Colon Carcinoma Metastatic in the Lung (tissue), 2 donors: ENCODE measurements around a stretch of chr15.

DNA sequence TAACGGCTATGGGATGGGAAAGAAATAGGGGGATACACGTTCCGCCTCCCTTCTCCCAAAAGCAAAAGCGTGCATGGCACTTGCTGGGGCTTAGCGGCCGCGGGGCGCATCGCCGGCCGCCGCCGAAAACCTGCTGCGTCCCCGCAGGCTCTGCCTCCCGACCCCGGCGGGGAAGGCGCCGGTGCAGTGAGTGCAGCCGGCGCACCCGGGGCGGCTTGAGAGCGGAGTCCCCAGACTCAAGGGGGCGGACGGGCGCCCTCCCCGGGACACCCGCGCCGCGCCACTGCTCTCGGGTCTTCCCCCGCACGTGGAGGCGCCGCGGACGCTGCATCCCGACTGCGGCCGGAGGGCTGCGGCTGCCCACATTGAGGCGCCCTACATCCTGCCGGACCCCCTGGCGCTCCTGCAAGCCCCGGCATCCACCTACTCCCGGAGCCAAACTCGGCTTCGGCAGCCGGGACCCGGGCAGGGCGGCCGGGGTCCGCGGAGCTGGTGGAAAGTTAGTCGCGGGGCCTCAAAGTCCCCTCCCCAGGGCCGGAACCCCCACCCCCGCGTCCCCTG lies 480 bp downstream of the MEGF11 start:
- PRO-cap, 2 experiments, result no peak in any of the 2 experiments

- PRO-cap, 2 experiments, result no peak in any of the 2 experiments
Measured at GRCh38 chr15:66410436-66410957, 23.8 kb downstream of the MAP2K1 start.

GRCh38 chr15:66470524-66471043 lies 27.0 kb downstream of the SNAPC5 start:
- PRO-cap, 2 experiments, result no peak in any of the 2 experiments

DNA sequence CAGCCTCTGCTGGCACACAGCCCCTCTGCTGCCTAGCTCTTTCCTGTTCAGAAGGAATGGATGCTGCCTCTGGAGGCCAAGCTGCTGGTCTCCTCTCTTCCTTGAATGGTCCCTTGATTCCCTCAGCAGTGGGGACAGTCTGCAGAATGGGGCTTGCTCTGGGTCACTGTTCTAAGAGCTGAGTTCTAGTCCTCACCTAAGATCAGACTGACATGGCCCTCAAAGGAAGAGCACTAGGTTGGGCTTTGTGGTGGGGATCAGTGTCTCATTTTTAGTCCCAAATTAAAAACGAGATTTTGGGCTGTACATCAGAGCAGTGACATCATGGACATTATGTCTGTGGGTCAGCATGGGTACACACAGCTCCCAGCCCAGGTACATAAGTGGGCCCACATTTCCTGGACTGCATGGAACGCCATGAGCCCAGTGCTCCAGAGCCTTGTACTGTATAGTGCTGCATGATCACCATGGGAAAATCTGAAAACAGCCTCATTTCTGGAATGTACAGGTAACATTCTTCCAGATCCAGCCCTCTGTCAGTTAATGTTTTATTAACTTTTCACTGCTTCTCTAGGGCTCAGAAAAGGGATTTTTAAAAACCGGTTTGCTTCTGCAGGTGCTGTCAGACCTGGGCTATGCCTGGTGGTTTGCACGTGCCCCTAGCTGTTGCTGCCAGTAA lies 9.3 kb downstream of the SNAPC5 start:
- PRO-cap, 2 experiments, result no peak in any of the 2 experiments

DNA sequence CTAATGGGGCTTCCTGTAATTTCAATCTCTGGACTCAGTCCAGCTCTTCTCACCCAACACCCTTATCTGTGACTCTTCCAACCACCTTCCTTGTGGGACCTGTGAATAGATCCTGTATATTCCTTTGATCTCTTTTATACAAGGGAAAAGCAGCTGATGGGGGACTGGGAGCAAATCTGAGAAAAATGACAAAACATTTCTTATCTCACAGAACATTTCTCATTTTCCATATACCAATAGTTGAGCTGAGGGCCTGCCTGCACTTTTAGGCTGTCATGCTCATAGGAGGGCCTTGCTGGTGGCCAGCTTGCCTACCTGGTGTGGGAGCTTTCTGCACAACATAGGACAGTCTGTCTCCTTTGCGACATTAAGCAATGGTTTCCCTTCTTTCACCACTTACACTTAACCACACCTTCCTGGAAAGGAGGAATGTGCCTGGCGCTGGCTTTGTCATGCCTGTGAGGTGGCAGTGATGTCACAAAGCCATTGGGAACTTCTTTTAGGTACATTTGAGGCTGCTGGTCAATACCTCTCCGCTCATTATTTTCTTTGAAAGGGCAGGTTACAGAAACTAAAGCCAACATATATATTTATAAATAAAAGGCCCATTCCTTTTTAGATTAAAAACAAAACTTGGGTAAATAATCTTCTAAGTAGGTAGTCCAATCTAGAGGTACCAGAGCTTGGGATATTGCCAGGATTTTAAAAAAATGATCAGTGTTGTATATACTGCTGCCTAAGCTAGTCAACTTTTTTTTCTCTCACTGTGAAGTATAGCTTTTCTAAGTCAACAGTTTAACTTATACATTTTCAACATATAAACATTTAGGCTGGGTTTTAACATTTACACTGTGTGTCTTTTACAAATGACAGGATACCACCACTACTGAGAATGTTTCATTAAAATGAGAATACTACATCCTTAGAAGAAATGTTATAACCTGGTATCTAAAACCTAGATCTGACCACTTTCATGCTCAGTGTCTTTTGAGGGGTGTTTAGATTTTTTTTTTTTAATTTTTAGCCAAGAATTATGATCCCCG lies 5.6 kb downstream of the SNAPC5 start:
- PRO-cap, 2 experiments, result no peak in any of the 2 experiments

GRCh38 chr15:66618965-66619832 lies 53.4 kb upstream of the LCTL start:
- PRO-cap, 2 experiments, result no peak in any of the 2 experiments

GRCh38 chr15:66661064-66662278 lies 40.6 kb upstream of the SMAD6 start:
- PRO-cap, 2 experiments, result peak in 2 of 2 experiments; most common plus-strand start chr15:66661836 (in 2); most common minus-strand start chr15:66661502 (in 1)

- PRO-cap, 2 experiments, result no peak in any of the 2 experiments
Measured at GRCh38 chr15:66692801-66693248, 9.2 kb upstream of the SMAD6 start.

DNA sequence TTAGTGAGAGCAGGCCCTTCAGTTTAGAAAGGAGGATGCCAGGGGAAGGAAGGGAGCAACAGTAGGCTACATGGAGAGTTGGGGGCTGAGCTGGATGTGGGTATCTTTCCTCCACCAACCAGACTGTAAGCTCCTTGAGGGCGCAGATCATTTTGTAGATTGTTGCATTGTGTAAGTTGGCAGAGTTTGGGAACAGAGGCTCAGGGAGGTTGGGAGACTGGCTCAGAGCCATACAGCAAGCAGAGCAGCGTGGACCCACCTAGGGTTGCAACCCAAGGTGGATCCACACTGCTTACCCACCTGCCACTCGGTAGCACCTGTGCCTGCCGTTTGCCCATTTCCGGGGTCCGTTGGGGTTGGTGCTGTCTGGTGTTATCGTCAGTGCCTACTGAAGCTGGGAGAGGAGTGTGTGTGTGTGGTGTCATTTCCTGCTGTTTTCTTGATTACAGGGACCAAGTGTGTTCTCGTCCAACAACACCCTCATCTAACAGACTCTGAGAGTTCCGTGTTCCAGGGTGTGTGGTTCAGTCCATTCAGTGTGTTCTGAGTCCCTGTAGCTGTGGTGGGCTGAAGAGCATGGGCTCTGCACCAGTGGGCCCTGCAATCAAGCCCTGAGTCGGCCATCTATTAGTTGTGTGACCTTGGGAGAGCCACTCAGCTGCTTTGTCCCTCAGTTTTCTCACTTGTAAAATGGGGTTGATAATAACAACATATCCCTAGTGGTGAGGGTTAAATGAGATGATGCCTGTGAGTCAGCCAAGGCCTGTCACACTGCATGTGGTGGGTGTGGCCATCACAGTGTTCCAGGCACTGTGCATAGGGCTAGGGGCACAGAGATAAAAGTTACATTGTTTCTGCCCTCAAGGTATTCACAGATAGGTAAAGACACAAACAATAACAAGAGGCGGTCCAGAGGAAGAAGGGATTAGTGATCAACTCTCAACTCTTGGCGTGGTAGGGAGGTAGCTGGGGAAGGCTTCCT lies 19.2 kb downstream of the SMAD6 start:
- PRO-cap, 2 experiments, result no peak in any of the 2 experiments

- PRO-cap, 2 experiments, result no peak in any of the 2 experiments
Measured at GRCh38 chr15:66877729-66878477, 175.9 kb downstream of the SMAD6 start.

GRCh38 chr15:66993040-66993242 lies 72.5 kb upstream of the SMAD3 start:
- PRO-cap, 2 experiments, result no peak in any of the 2 experiments

DNA sequence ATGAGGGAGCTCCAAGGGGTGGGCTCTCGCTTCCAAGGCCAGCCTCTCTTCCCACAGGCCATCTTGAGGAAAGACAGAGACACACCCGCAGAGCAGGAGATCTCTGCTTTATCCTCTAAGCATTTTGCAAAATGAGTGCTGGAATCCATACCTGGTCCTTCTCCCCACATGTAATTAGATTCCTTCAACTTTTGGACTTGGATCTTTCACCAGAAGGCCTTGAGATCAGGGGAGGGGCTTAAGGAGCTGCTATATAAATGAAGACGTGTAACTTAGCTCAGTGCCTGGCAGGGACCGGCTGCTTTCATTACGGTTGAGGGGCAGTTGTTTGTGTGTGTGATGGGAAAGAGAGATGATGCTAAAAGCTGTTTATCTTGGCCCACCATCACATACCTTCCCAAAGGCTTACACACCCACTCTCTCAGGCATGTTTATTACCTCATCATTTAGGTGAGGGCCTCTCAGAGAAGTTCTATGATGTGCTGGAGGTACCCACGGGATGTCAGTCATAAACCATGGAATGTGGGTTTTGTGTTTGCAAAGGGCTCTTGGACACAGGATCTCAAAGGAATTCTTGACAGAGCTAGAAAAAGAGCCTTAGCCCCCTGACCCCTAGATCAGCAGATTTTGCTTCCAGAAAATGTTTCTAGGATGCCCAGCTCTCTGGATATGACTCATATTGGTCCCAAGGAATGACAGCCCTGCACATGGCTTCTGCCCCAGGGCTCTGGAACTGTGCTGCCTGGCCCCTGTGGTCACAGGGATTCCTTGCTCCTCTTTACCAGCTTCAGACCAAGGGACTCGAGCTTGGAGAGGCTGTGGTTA lies 16.0 kb upstream of the SMAD3 start:
- PRO-cap, 2 experiments, result no peak in any of the 2 experiments

DNA sequence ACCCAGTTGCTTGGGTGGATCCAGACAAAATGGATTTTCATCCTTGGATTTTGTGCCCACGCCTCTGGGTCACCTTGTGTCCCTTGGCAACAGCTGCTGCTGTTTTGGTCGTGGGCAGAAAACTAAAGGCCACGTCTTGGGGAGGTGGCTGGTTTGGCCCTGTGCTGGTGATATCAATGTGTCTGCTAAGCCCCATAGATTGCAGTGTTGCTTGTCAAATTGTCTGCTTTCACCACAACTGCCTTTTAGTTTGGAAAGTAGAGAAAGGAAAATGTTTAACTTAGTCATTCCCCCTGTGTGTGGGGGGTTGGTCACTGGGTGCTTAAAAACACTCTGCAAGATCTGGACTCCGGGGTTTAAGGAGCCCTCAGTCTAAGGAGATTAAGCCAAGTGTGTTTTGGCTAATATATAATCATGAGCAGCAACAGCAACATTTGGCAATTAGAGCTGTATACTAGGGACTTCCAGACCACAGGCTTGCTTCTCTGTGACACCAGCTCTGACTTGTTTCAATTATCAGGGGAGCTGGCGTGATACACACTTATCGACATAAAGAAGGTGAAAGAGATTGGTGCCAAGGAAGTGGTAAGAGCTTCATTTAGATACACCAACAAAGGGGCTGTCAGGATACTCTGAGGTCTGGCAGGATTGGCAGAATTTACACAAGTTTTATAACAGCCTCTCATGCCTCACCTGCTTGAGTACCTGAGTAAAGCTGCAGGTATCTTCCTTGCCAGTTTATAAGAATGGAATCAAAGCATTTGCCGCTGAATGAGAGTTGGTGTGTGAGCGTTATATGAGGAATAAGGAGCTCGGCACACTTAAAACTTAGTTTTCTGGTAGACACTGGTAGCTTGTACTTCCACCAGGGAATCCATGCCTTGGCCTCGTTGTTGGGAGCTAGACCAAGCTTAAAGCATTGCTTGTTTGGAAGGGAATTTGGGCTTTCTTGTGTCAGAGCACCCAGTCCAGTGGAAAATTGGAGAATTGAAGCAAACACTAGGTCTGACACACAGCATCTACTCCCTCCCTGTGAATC lies 3.6 kb downstream of the SMAD3 start:
- PRO-cap, 2 experiments, result no peak in any of the 2 experiments

GRCh38 chr15:67080358-67081687 lies 15.4 kb downstream of the SMAD3 start:
- PRO-cap, 2 experiments, result no peak in any of the 2 experiments

- PRO-cap, 2 experiments, result no peak in any of the 2 experiments
Measured at GRCh38 chr15:67093320-67094334, 28.2 kb downstream of the SMAD3 start.

DNA sequence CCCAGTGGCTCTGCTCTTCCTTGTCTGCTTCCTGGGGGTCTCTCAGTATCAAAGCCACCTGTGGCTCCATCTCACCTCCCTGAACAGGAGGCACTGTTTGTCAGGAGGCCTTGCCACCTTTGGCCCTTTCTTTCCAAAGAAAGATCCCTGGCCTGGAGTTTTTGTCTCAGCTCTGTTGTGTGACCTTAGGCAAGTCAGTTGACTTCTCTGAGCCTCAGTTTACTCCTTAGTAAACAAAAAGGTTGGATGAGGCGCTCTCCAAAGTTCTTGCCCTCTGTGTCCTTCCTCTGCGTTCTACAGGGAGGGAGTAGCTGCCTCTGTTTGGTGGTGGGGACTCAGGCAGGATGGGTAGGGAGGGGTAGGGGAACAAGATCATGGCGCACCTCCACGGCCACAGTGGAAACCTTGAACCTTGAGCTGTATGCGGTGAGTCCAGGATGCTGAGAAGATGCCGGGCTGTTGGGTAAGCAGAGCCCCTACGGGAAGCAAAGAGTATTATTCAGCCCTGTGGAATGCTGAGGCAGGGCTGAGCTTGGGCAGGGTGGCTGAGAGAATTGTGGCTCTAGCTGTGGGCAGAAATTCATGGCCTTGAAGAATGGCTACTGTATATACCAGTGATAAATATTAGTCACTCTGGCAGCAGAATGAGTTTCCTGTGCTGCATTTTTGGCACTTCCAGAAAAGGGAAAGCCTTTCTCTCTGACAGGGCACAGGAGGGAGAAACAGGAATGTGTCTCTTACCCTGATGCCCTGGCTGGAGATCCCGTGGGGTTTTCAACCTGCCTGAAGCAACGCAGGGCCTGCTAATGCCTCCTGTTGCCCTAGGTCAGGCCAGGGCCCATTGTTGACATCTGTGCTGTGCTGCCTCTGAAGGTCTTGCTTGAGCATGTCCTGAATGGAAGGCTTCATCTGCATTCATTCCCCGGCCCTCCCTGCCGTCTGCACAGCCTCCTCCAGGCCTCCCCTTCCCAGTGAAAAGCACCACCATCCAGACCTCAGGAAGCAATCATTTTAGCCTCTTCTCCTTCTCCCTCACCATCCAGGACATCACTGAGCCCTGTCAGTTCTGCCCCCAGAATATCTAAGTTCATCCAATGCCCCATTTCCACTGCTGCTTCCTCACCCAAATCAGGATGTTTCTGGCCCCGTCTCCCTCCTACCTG lies 40.0 kb downstream of the SMAD3 start:
- PRO-cap, 2 experiments, result no peak in any of the 2 experiments

DNA sequence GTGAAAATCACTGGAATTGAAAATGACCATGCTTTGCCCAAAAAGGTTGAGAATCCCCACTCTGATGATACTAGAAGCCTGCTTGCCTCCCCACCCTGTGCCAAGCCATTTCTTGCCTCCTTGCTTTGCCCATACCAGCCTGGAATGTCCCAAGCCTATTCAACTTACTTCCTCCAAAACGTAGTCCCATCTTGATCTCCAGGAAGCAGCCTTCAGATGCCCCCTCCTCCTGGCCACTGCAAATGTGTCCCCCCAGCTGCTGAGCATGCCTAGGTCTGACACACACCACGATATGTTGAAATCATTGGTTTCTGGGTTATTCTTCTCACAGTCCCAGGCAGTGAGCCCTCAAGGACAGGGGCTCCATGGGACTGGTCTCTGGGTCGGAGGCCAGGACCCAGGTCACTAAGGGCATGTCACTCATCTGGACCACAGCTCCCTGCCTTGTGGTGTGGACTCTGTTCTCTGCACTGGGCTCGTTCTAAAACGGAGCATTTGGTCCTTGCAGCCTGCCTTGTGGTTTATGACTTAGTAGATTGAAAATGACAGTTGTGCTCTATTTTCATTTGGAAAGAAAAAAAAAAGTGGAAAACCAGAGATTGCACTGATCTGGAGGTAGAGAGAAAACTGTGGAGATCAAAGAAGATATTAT lies 43.0 kb downstream of the SMAD3 start:
- PRO-cap, 2 experiments, result no peak in any of the 2 experiments

GRCh38 chr15:67109069-67110073 lies 44.0 kb downstream of the SMAD3 start:
- PRO-cap, 2 experiments, result no peak in any of the 2 experiments

DNA sequence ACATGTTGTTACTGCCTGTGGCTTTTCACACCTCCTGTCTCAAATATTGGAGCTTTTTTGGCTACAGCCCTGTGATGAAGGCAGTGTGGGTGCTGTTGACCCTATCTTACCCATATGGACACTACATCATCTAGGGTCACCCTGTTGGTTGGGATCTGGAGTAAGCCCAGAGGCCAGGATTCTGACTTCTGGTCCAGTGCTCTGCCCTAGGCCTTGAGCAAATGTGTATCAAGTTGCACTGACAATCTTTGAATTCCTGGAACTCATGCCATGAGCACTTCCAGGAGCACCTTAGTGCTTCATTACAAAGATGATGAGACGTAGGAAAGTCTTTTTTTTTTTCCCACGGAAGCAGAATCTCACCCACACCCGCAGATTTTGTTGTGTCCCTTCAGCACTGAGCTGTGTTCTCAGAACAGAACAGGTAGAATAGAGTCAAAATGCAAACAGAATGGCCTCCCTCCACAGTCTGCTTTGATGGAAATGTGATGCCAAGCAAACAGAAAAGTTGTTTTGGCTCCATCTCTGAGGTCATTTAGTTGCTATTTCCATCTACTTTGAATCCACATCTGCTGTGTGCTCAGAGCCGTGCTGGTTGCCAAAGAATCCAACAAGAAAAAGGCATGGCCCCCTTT lies 49.6 kb downstream of the SMAD3 start:
- PRO-cap, 2 experiments, result no peak in any of the 2 experiments

- PRO-cap, 2 experiments, result no peak in any of the 2 experiments
Measured at GRCh38 chr15:67117884-67118425, 52.6 kb downstream of the SMAD3 start.